Ureter (tissue), 1 donor: ENCODE measurements around the gene NPY5R.

DNA sequence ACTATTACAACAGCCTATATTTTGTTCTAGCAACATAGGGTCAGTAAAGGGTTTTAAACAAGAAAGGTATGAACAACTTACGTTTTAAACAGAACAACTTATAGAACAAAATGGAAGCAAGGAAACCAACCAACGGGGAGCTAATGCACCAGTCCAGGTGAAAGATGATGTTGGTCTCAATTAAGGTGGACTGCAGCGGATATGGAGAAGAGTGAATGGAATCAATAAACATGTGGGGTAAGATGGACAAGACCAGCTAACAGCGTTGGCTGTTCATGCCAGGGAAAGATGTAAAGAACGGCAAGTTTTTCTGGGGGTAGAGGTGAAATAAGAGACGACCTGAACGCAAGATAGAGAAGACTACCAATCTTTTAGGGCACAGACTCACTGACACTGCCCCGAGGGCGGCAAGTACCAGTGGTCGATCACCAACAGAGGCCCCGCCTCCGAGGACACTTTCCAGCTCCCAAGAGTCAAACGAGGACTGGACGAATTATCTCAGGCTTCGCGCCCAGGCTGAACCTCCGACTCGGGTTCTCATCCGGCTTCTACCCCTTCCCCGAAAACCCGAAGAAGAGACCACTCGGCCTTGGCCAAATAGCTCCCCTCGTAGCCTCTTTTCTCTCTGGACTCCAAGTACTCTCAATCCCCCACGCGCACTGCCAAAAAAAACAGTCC, 478 bp downstream of the PLRG1 start:
- PRO-cap = no peak

GRCh38 chr4:155368613-155368897, 8.2 kb downstream of the MAP9 start:
- PRO-cap = no peak

GRCh38 chr4:155544396-155544817, 122.2 kb upstream of the GUCY1A1 start:
- PRO-cap = no peak

GRCh38 chr4:155759616-155760460, 1.0 kb downstream of the GUCY1B1 start:
- PRO-cap = unidirectional peak, minus-strand start at chr4:155760003

GRCh38 chr4:156774260-156774899, 197.2 kb downstream of the PDGFC start:
- PRO-cap = no peak

- PRO-cap = no peak
Measured at GRCh38 chr4:157222399-157222822, 1.9 kb downstream of the GRIA2 start.

- PRO-cap = no peak
Measured at GRCh38 chr4:157994719-157995332, 178.0 kb downstream of the GASK1B start.

DNA sequence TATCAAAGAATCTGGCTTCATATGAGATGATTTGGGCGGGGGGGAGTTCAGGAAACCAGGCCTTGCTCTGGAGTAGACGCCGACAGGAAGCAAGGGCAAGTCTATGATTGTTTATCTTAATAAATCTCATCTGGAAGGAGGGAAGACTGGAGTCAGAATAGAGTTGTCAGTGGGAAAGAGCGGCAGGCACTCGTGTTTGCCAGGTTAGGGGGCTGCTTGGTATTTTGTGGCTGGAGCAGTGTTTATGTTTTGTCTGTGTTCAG, 176.8 kb downstream of the GASK1B start:
- PRO-cap = no peak

- PRO-cap = no peak
Measured at GRCh38 chr4:158163797-158164555, 8.8 kb downstream of the GASK1B start.

DNA sequence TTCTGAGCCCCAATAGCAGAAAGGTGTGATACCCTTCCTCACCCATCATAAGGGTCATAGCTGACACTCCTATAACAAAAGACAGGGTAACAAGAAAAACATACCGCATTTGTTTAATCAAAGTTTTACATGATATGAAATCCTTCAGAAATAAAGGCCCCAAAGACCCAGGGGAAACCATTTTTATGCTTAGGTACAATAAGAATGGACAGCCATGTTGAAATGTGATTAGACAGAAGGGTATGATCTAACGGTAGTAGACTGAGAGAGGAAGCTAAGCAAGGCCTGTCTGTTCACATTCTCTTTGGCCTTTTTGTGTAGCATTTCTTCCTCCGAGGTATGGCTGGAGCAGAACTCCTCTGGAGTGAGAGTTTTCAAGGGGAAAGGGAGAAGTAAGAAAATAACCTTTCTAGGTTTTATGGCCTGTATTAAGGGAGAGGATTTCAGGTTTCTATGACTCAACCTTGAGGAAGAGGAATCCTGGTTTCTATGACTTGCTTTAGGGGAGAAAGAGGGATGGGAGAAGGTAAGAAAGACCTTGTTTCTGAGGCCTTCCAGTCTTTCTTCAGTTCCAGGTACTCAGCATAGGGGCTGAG, 14.2 kb downstream of the ETFDH start:
- PRO-cap = no peak

DNA sequence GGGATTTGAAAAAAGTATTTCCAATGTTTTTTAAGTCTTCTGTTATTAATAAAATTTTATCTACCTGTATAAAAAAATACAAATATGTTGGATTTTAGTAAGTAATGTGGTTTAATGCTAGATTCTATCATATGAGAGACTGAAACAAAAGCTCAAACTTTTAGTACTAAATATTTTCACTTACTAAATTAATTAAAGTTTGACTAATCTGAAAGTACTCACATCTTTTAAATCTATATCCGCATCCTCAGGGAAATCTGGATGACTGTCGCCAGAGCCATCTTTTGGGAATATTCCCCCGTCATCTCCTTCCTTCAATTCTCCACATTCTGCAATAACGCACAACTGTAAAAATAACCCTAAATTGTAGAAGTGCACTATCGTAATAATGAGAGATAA, 7.9 kb downstream of the PPID start:
- PRO-cap = no peak

GRCh38 chr4:158801002-158801392, 32.2 kb downstream of the FNIP2 start:
- PRO-cap = no peak

DNA sequence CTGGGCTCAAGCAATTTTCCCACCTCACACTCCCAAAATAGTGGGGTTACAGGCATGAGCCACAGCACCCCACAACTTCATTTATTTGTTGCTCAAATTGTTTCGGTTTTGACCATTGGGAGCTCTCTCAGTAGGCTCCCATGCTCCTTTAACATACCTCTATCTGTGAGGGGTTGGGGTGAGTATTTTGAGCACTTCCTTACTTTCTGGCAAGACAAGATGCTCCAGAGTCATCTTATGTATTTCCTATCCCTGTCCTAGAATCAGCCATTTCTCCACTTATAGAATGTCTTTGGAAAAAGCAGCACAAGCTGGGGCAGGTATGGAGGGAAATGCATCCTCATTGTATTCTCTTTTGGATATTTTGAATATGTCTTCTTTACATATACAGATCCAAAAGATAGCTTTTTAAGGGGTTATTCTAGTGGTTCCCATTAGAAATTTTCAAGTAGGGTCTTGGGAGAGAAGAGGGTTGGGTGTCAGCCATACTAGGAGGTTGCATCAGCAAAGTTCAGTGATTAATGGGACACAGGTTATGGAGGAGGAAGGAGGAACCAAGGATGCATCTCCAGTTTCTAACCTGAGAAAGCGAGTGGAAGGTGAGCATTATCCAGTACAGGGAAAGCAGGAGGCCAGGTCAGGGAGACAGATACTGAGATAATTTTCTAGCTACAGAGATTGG, 70.9 kb downstream of the FNIP2 start:
- PRO-cap = no peak

DNA sequence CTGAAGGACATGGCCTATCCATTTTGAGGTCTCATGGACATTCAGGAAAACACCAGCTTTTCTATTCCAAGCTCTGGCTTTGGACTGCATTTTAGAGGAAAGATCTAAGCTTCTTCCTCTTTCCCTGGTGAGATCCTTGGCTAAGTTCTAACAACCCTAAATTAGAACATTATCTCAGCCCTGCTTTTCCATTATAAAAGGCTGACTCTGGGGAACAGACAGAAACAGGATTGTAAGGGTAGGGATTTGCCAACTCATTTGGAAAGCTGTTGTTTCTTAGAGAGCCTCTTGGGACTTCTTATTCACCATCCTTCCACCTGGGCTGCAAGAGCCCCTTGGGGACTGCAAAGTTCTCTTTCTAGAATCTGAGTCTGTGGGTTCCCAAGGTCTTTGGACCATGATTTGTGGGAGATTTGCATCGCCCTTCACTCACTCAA, 119.3 kb downstream of the C4orf45 start:
- PRO-cap = no peak

DNA sequence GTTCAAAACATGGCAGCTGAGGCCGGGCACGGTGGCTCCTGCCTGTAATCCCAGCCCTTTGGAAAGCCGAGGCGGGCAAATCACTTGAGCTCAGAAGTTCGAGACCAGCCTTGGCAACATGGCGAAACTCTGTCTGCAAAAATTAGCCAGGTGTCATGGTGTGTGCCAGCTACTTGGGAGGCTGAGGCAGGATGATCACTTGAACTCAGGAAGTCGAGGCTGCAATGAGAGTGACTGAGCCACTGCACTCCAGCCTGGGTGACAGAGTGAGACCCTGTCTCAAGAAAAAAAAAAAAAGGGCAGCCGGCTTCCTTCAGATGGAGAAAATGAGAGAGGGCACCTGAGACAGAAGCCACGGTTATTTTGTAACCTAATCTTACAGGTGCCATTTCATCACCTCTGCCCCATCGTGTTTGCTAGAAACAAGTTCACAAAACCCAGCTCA, 10.9 kb upstream of the C4orf45 start:
- PRO-cap = no peak

- PRO-cap = no peak
Measured at GRCh38 chr4:159175203-159176135, 72.6 kb downstream of the RAPGEF2 start.

- PRO-cap = no peak
Measured at GRCh38 chr4:161149539-161149938, 1014.3 kb downstream of the FSTL5 start.

- PRO-cap = no peak
Measured at GRCh38 chr4:162705026-162705514, 461.6 kb downstream of the NAF1 start.

- PRO-cap = no peak
Measured at GRCh38 chr4:163165273-163165906, 1.3 kb downstream of the NAF1 start.

- PRO-cap = no peak
Measured at GRCh38 chr4:163343815-163344823, at the start of gene NPY5R. Gene NPY5R (plus strand): TSS chr4:163343892.